H7 (cell line): ENCODE measurements around a stretch of chr16.

DNA sequence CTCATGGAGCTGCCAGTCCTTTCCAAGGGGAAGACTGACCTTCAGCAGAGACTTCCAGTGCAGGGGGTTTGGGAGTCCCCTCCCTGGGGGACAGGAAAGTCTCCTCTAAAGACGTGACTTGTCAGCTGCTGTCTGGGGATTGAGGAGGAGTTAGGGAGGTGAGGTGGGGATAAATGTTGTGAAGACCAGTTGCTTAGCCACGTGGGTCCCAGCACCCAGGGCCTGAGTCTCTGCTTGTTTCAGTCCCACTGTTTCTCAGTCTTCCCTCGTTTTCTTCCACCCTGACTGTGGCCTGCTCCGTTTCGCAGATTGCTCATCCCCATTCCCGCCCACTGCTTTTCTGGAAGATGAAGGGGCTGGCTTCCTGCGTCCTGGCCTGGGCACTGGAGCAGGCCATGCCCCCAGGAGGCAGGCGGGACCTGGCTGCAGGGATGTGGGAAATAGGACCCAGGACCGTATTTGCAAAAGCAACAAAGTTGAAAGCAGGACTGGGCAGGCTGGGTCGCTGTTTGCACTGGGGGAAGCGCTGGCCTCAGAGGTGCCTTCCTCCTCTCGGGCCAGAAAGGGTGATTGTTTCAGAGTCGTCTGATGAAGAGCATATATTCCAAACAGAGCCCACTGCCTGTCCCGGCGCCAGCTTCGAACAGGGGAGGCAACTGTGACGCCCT, 108.4 kb downstream of the CMIP start:
- RAMPAGE, long total RNA = no peak

DNA sequence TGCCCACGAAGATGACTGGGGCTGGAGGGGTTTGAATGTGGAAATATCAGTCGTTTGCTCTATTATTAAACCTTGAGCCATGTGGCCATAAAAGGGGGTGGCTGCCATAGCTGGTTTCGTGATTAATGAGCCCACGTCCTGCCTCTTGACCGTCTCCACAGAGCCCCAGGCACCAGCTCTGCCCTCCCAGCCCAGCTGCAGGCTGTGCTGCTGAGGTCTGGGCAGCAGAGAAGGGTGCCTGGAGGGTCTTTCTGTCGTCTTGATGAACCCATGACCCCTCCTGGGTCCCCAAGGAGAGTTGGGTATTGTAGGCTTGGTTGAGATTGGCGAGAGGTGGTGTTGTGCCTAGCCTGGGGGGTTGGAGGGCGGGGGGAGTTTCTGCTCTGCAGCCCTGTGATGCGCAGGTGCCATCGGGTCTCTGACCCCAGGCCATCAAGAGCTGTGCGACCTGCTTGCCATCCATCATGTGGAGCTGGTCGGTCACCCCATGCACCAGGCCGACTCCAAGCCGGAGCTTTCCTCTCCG, 148.5 kb downstream of the CMIP start:
- RAMPAGE, long total RNA = no peak

- RAMPAGE, long total RNA = no peak
Measured at GRCh38 chr16:81618399-81619128, 160.5 kb upstream of the PLCG2 start.

DNA sequence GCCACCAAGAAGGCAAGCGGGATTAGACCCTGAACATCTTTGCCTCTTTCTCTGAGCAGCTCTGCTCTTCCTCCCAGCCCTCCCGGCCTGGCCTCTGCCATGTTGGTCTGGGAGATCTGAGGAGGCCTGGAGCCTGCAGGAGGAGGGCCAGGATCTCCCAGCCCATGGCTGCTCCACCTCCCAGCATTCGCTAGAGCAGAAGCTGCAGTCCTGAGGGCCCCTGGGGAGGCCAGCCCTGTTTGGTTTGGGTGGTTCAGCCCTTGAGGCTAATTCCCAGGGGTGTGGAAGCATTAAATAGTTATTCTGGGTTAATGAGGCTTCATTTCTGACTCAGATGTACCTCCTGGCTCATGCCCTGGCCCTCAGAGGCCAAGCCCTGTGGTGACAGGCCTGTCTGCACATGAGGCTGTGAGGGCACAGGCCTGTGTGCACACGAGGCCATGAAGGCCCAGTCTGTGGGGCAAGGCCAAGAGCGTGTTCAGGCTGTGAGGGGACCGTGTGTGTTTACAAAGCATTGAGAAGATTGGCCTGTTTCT, 153.9 kb upstream of the PLCG2 start:
- RAMPAGE, long total RNA = no peak

DNA sequence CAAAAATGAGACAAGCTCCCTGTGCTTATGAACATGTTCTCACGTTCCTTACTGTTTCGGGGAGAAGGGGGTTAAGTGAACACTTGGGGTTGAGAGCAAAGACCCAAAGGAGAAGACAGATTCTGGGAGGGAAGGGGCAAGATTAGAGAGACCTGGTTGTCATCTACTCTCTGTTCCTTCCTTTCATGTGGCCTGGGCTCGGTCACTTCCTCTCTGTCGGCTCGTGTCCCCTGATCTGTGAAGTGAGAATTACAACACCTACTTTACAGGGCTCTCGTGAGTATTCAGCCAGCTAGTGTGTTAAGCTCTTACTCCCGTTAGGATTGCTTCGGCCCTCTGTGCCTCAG, 38.7 kb downstream of the PLCG2 start:
- RAMPAGE, long total RNA = no peak

- RAMPAGE, long total RNA = no peak
Measured at GRCh38 chr16:81821356-81822348, 42.6 kb downstream of the PLCG2 start.

DNA sequence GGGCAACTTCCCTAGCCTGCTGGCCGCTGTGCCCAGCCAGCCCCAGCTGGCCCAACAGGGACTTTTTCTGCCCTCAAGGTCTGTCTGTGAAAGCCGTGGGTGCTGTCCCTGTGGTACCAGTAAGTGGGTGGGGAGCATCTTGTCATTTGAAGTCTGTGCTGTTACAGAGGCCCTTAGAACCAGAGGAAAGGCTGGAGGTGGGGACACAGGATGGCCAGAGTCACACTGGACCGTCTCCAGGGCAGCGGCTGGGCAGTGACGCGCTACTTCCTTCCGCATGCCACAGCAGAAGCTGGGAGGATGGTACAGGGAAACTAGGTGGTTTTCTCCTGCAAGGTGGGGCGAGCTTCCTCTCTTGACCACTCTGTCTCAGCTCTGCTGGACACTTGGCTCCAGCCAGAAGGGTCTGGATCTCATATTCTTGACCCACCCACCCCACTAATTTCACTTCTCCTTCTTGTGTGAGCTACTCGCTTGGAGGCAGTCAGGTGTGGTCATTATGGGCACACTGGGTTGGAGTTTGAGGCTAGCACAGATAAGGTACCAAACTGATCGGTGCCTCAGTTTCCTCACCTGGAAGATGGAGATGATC, 87.9 kb downstream of the PLCG2 start:
- RAMPAGE, long total RNA = no peak

- RAMPAGE, long total RNA = no peak
Measured at GRCh38 chr16:81921589-81921905, 89.7 kb downstream of the SDR42E1 start.

DNA sequence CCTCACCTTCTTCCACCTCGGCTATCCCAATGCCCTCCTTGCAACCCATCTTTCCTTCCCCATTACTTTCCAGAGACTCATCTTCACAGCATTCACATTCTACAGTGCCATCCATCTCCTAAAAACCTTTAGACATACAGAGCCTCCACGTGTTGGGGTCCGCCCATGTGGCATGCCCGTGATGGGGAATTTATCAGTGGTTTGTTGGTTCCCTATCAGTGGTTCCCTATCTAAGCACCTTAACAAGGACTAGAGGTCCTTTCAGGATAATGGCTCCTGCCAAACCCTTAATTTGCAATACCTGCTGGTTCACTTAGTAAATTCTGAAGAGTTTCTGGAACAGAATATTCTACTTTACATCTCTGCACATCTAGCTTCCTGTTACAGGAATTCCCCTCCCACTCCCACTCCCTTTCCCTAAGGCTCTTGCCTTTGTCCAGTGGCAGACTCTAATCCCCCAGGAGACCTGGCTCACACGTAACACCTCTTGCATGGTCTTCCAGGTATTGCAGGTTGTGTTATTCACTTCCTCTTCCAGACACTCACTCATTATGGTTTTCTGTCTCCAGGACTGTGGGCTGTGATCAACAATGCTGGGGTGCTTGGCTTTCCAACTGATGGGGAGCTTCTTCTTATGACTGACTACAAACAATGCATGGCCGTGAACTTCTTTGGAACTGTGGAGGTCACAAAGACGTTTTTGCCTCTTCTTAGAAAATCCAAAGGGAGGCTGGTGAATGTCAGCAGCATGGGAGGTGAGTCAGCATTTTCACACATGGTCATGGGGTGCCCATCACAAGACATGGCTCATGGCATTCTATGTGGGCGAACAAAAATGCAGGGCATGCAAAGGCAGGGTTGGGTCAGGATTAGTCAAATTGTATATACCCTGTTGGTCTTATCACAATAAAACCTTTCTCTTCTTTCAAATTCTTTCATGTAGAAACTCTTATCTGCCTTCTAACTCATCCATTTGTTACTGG, 35.6 kb downstream of the HSD17B2 start:
- RAMPAGE, long total RNA = no peak

DNA sequence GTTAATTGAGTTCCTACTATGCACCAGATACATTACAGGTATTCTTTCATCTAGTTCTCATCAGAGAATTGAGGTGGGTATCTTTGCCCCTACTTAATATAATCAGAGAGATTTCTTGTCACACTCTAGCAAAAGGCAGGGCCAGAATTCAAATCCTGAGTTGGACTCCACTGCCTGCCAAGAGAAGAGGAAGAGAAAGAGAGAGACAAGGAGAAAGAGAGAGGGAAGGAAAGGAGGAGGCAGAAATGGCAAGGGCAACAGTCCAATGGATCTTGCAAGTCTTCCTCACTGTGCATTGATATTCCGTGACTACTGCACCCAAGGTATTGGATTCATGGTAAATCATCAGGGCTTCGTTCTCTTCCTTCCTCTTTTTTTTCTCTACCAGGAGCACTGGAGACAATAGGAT, 63.6 kb downstream of the HSD17B2 start:
- RAMPAGE, long total RNA = no peak

GRCh38 chr16:82995886-82996545, 369.2 kb downstream of the CDH13 start:
- RAMPAGE, long total RNA = no peak

DNA sequence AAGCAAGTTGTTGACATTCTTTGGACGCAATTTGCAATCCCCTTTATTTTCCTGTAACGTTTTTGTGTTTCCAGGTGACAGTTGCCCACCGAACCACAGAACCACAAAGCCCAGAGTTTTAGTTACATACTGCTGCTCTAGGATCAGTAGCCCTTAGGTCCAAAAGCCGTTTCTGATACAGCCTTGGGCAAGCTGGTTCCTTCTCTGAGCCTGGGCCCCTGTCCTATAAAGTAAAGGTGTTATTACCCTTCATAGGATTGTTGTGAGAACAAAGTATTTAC, 461.5 kb downstream of the CDH13 start:
- RAMPAGE, long total RNA = no peak

DNA sequence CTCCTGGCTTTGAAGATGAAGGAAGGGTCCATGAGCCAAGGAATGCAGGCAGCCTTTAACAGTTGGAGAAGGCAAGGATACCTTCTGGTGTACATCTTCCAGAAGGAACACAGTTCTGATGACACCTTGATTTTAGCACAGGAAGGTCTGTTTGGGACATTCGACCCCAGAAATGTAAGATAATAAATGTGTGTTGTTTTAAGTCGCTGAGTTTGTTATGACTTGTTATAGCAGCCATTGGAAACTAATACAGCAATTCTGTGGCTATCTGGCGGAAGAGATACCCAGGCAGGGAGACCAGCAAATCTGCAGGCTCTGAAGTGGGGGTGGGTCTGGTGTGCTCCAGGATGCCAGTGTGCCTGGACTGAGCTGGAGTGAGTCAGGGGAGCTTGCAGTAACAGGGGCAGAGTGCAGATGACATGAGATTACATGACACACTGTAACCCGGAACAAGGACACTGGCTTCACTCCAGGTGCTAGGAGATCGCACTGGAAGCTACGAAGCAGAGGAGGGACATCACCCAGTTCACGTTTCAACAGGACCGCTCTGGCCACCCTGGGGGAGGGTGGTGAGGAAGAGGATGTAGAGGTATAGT, 475.4 kb downstream of the CDH13 start:
- RAMPAGE, long total RNA = no peak

DNA sequence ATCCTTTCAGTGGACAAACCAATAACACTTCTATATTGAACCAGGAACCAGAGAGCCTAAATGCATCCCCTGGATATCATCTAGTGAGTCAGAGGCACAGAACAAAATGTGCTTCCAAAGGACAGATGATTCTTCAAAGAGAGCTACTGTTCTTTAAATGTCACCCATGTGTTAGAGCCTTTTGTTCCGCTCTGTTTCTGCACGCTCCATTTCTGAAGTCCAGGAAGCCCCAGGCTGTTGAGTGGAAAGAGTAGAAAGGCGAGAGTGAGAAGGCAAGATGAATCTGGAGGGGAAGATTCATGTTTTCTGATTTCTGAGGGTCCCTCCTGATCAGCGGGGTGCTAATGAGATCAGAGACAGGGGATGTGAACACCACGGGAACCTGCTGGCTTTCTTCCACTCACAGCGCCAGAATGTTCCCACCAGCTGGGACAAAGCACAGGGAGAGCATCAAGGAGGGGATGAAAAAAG, 560.0 kb upstream of the HSBP1 start:
- RAMPAGE, long total RNA = no peak

GRCh38 chr16:83933466-83934167, 19.4 kb upstream of the OSGIN1 start:
- RAMPAGE, long total RNA = no peak

GRCh38 chr16:84088458-84089207, 28.1 kb downstream of the MBTPS1 start:
- RAMPAGE, long total RNA = no peak

GRCh38 chr16:84175669-84176498, 11.0 kb downstream of the TAF1C start:
- RAMPAGE, long total RNA = no peak

DNA sequence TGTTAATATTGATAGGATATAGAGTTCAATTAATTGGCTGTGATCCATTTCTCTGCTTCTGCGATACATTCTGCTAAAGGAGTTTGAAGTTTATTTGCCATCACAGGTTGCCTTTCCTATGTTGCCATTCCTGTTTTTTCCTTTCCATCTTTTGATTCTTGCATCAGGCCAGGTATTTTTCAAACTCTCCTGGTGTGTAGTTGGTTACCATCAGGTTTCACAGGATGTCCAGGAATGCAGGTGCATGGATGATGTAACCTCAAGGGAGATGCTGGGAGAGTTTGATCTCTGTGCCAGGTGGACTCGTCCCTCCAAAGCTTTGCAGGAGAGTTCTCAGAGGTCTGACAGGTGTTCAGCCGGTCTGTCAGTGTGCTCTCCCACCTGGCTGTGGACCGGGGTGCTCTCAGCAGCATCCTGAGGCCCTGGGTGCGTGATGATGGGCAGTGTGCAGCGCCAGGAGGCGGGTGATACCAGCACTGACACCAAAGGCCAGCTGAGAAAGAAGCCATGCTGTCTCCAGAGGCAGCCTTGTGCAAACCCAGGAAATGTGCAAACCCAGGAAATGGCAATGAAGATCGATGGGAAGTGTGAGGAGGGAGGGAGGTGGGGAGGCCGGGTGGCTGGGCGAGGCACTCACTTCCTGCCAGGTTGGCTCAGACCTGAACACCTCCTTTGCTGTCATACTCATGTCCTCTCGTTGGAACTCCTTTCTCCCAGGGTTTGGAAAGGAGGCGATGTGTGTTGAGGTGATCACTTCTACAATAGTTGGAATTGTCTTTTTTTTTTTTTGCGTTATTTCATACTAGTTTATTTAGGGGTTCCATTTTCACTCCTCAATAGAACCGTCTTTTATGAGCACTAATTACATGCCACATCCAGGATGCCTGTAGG, 1.8 kb downstream of the ATP2C2 start:
- RAMPAGE, long total RNA = no peak

DNA sequence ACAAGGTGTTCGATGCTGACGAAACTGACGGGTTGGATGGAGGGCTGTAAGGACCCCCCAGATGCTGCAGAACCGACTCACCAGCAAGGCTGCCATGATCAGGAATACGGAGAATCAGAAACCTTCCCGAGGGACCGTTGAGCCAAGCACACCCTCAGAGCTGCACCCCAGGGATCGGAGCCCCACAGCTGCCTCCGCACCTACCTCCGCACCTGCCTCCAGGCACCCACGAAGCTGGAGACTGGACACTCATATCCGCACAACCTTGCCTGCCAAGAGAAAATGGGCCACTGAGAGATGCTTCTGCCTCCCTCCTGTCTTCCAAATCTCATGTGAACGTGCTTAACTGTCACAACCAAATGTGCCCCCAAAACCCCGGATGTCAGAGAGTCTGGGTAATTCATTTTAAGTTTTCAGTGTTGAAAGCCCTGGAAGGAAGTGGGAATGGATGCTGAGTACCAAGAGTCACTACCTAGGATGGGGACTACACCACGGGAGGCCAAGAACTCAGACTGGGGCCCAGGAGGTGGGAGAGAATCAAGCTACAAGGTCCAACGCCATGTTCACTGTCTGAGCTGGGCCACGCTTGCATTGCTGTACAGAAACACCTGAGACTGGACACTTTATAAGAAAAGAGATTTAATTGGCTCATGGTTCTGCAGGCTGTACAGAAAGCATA, 49.4 kb upstream of the MEAK7 start:
- RAMPAGE, long total RNA = no peak

GRCh38 chr16:84591904-84592228, 26.0 kb downstream of the COTL1 start:
- RAMPAGE, long total RNA = no peak